ENCODE measurements around the gene YARS1.

- RRBS: no CpG with 5 or more reads among the region's 5 CpGs
These were observed 1.4 kb downstream of the TMEM234 start for GRCh38 chr1:32220508-32221400.

DNA sequence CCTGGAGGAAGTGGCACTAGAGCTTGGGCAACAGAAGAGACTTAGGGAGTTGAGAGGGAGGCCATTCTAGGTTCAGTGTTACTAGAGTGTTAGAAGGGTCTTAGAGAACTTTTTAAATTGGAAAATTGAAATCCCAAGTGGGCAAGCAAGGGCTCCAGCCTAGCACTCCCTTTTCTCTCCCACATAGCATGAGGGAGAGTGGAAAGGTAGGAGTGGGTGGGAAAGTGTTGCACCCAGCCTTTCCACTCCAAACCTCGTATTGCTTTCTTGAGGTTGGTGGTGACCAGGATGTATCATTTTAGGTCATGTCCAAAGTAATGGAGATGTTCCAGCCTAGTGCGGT is 5.8 kb downstream of the MARCKSL1 start:
- RRBS: no CpG with 5 or more reads among the region's 2 CpGs

GRCh38 chr1:32623527-32623996 is 26.8 kb downstream of the ZBTB8OS start:
- RRBS: no CpG with 5 or more reads among the region's 5 CpGs

DNA sequence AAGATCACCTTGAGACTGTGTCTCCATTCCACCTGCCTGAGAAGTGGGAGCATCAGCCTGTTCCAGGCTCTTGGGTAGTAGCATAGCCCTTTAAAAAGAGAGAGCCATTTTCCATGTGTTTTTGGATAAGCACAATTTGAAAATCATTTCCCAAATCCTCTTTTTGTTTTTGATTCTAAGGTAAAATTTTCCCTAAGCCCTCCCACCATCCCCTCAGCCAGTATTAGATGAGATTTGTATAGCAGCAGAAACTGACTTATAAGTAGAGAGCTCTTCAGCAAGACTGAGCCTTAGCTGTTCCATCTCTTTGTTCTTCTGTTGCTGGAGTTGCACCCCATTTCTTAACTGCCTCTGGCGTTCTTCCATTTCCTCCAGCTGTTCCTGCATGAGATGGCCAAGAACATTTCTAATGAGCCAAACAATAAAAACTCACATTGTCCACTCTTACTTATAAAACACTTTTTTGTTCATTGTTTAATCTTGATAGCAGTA is 18.5 kb downstream of the SYNC start:
- RRBS: no CpG with 5 or more reads among the region's 1 CpG

DNA sequence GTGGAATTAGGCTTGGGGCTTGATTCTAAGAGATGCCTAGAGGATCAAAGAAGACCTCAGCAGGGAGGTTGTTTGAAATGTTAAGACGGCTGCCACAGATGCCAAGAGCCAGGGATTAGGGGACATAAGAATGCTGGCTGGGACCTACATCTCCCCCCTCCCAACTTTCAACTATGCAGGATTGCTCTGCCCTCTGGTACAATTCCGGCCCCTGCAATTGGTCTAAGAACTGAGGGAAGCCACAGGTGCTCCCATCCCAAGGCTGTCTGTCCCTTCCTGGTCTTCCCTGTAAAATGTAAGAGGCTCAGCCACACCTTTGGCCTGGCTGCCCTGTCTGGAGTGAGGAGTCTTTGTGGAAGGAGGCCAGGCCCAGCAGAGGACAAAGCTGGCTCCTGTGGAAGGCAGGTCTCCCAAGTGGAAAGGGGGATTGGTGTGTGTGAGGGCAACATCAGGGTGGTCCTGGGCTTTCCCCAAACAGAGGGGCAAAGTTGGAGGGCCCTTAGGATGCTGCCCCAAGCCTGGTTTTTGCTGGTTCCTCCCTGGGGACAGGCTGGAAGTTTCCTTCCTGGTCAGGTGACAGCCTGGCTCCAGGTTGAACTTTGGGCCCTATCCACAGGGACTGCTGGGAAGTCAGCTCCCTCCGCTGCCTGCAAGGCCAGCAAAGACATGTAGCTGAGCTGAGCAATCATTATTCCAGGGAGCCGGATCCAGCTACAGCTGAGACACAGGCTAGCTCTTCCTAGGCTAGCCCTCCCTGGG is 4.6 kb upstream of the KIAA1522 start:
- RRBS: no CpG with 5 or more reads among the region's 4 CpGs

DNA sequence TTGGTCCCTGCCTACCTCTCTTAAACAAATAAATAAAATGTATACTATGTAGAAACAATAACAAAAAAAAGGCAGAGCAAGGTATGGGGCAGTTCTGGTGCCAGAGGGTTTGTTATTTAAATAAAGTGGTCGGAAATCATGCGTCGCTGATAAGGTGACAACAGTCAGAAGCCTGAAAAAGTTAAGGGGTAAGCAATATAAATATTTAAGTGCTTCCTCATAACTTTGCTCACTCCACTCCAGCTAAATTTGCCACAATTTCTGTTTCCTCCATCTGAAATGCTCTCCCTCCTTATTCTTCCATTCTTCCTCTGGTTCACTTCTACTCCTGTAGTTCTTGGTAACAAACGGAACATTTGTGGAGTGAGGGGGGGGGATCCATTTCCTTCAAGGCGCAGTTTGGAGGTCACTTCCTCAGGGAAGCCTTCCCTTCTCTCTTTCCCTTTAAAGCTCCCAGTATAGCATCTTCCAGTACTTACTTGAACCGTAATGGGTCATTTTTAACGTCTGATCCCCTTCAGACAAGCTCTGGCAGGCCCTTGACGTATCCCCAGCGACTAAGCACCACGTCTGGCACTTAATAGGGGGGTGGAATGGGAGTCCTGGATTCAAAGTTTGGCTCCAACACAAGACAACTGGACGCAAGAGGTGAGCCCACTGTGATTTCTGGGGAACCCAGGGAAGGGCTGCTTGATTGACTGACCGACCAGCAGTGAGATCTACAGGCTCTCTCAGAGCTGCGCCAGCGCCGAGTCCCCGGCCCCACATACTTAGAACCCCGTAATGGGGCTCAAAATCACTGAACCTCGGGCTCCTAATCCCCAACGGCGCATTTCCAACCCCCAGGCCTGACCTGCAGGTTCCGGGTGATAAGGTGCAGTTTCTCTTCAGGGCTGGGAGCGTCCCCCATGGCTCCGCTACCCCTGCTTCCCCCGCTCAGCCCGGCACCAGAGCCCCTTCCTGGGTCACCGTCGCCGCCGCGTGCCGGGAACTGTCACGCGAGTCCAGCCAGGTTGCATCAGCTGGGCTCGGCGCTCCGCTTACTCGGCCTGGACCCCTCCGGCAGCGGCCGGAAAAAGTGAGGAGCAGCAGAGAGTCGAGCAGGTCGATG is at the start of gene YARS1:
Gene YARS1, minus strand, starts transcription at position 1,024 of the 1,111 bp plus-strand sequence.
- RRBS: under 1% methylated on average over 19 of the region's 42 CpGs

DNA sequence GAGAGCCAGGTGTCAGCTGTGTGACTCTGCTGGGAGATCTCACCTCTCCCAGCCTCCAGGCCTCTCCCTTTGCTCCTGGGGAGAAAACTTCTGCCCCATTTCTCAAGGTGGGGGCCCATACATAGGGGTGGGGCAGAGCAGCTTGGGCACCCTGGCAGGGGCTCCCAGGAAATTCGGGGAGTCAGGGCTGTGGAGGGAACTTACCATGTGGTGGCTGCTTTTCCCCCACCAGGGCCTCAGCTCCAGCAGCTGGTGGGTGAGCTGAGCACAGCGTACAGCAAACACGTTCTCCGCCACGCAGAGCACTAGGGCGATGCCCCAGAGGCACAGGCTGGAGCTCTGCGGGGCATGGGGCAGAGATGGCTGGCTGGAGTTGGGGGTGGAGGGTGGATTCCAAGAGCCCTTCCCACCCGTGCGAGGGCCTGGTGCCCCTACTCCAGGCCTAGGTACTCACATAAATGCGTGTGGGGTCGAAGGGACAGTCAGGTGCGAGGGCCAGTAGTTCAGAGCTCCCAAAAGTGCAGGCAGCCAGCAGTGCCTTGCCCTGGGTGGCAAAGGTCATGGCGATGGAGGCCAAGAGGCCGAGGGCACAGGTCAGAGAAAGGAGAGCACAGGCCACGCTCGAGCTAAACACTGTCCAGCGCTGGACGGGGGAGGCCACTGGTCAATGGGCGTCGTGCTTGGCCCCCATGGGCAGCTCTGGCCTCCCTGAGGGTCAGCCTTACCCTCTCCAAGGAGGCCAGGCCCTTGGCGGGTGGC is 5.9 kb downstream of the TMEM54 start:
- RRBS: no CpG with 5 or more reads among the region's 21 CpGs

DNA sequence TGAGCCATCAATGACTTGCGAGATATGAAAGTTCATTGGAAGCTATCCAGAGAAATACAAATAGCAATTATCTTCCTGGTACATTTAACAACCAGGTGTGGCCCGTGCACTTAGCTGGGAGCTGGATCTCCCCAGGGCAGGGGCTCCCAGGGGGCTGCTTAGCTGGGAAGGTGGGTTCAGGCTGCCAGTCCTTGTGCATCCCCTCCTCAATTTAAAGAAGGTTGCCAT is 3.6 kb upstream of the TMEM54 start:
- RRBS: no CpG with 5 or more reads among the region's 2 CpGs

DNA sequence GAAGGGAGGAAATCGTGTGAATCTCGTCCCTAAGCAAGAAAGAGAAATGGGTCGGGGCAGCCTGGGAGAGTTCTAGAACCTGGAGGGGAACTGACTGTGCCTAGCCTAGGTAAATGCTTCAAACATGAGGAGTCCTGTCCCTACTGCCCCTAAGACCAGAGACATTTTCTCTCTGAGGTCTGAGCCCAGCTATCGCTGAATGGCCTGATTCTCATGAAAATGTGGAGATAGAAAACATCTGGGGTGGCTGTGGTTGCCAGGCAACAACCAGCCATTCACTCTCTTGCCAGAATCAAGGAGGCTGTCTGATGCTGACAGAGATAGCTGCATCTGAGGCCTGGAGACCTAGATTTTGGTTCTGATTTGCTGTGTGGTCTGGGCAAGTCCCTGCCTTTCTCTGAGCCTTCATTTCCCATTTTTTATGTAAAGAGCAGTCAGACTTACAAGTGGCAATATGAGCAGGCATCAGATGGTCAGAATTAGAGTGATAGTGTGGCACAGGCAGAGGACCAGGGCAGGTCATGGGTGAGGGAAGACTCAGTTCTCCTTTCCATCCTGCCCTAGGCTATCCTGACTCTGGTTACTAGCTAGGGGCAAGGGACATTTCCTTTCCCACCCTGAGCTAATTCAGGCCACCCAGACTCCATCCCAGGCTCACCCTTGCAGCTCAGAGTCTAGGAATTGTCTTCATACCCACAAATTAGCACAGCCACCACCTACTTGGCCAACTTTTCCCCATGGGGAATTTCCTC is 19.9 kb upstream of the RNF19B start:
- RRBS: no CpG with 5 or more reads among the region's 4 CpGs

DNA sequence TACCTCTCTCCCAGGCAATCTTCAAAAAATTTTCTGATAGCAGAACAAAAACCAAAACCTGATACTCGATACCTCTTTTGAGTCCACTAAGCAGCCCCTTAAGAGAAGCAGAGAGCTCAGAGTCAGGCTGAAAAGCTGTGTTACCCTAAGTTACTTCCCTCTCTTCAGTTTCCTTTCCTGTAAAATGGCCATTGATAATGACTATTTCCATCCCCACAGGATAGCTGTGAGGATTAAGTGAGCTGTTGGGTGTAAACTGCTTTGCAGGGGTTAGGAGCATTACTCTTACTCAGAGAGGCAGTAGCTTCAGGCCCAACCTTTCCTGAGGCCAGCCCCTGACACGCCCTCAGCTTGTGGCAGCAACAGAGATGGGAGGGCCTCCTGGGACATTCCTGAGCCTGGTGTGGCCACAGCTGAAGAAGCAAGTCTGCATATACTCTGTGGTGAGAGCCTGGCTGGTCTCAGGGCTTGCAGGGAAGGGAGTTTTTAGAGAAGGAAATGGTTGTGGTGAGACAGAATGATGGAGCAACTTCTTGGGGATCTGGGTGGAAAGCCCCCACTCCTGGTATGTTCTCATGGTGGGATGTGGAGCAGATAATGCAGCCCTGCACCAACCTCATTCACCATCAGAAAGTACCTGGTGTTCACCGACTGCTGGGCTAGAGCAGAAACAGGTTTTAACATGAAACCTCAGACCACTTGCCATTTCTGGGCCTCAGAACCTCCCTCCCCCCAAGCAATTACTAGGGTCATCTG is 27.8 kb upstream of the RNF19B start:
- RRBS: no CpG with 5 or more reads among the region's 3 CpGs

GRCh38 chr1:32992983-32993581 is 28.5 kb upstream of the RNF19B start:
- RRBS: no CpG with 5 or more reads among the region's 12 CpGs

DNA sequence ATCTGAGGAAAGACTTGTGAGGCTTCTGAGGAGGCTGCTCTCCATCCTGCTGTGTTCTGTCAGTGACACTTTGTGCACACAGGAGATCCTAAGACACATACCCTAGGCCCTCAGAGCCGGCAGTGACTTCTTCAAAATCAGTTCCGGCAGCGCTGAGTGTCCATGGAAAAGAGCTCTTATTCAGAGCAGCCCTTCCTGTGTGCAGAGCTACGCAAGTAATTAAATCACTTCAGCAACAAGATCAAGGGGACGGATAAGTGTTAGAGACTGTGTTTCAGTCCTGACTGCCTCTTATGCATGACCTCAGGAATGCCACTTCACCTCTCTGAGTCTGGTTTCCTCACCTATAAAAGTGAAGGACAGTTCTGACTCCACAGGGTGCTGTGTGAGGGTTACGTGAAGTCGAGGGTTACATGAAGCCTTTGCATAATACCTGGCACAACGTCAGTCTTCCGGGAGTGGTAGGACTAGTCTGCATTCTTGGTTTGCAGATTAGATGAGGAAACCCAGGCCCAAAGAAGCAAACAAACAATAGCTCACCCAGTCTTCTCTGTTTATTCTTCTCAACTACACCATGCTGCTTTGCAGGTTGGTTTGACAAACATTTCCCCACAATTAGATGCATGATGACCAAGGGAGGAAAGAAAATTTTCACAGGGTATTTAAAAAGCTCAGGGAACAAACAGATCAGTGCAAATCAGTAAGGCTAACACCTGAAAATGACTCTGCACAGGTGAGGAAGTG is 28.2 kb downstream of the AK2 start:
- RRBS: no CpG with 5 or more reads among the region's 9 CpGs

- RRBS: no CpG with 5 or more reads among the region's 3 CpGs
These were observed 13.6 kb upstream of the AK2 start for GRCh38 chr1:33050153-33050799.

- RRBS: no CpG with 5 or more reads among the region's 33 CpGs
These were observed 20.6 kb downstream of the TRIM62 start for GRCh38 chr1:33160954-33161902.

DNA sequence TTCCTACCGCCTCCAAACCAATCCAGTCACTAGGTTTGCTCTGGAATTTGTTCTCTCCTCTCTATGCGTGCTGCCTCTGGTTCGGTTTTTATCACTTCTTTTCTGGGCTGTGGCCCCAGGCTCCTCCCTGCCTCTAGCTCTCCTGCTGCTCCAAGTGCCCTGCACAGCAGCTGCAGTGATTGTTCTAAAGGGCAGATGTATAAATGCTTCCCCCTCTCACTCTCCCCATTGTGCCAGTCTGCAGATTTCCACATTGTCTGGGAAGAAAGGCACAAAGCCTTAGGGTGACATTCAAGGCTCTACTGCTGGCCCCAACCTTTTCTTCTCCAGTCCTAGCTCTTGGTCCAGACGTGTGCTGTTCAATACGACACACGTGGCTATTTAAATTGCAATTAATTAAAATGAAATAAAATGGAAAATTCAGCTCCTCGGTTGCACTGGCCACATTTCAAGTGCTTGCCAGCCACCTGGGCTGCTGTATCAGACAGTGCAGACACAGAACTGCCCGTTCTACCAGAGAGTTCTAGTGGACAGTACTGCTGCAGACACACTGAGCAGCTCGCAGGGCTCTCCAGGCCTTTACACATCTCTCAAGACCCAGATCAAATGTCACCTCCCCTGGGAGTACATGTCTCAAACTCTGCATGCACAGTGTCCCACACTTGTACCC is 12.4 kb downstream of the TRIM62 start:
- RRBS: no CpG with 5 or more reads among the region's 9 CpGs

GRCh38 chr1:33269171-33269697 is 12.9 kb downstream of the ZNF362 start:
- RRBS: no CpG with 5 or more reads among the region's 5 CpGs

DNA sequence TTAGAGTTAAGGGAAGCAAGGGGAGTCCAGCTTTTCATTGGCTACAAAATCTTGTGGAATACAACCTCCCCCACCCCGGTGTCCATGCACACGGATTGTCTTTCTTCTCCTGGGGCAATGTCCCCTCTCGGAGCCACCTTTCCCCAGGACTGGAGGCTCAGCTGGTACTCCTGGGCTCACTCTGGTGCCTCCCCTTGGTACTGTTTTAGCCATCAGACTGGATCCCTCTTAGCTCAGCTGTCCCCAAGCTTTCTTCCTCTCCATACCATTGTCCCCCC is 165 bp downstream of the A3GALT2 start:
- RRBS: 84% methylated on average over 1 of the region's 3 CpGs

DNA sequence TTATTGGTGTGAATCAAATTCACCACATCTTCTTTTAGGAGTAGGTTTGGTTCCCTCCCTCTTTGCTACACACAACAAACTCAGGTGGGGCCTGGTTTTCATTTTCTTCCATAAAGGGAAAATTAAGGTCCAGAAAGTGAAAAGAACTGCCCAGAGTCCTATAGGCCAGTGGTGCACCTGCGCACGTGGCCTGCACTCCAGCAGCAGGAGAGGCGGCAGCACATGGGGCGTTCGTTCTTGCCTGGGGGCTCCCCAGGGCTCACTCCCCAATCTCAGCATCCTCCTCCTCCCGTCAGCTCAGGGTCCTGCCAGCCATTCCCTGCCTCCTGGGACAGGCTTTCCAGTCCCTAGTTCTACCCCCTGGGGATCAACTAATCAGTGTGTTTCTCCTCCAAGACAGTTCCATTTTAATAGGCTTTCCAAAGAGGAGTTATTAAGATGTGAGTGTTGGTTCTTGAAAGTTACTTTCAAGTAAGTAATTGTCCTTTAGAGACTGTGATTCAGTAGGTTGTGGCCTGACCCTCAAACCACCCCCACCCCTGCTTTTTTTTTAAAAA is 1.2 kb upstream of the A3GALT2 start:
- RRBS: no CpG with 5 or more reads among the region's 6 CpGs

DNA sequence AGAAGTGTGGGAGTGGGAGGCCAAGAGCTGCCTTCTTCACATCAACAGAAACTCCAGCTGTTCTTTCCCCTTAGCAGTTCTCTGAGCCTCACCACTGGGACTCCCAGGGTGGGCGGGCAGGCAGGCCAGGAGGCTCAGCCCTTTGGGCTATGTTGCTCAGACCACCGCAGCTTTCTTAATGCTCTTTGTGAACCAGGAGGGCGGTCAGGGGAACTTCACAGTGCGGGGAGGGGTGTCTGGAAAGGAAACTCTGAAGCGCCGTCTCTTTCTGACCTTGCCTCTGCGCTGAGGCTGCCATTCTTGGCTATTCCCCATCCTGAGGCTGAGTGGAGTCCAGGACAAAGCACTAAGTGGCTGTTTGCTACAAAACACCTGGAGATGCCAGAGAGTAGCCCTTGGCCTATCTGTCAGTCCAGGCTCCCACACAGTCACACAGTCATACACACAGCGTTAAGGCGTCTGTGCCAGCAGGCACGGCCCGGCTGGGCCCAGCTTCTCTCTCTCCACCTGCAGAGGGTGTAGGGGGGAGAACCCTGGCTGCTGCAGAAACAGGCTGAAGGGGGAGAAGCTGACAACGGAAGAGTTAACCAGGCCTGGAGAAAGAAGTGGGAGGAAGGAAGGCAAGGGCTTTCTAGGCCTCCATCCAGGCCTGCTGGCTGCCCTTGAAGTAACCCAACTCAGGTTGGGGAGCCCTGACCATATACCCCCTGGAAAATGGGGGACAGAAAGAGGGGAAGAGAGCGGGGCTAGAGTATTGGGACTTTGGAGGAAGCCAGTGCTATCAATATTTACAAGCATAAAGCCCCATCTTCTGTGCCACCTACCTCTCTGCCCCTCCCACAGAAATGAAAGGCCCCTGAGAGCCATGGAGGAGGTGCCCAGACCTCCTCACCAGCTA is 3.2 kb upstream of the A3GALT2 start:
- RRBS: no CpG with 5 or more reads among the region's 13 CpGs

GRCh38 chr1:33360012-33360482 is 39.1 kb upstream of the A3GALT2 start:
- RRBS: no CpG with 5 or more reads among the region's 2 CpGs